T-cell (primary cell): ENCODE data around the genes POLR2J3 and SPDYE2B.

DNA sequence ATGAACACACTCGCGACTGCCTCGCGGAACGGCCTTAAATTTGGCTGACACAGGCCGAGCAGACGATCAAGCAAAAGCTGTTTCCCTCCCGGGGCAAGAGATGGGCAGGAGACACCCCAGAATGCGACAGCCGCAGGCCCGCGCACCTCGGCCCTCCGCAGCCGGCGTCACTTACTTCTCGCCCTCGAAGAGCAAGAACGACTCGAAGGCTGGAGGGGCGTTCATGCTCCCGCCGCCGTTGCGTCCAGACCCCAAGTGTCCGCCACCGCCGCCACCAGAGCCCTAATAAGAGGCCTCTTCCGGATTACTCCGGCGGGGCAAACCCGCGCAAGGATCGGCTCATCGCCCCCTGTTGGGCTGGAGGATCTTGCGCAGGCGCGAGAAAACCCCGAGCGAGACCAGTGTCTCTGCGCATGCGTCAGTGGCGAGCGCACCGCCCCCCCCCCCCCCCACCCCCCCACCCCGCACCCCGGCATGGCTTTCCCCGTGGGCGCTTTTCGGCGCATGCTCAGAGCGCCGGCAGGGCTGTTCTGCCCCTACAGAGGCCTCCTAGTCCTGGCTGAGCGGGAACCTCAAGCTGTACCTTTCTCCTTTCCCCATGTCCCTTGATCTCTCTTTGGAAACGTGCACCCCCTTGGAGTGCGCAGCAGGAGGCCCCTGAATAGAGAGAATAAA lies at the start of gene POLR2J3:
TSS of gene POLR2J3 (minus strand) at position 287 of the 675 bp plus-strand sequence.
- PRO-cap, 7 experiments: peak in 6 of 7 experiments; most common minus-strand start position 354 of the sequence (in 5)

- PRO-cap, 7 experiments: no peak in any of the 7 experiments
Measured at GRCh38 chr7:102630630-102631153, 11.9 kb downstream of the UPK3BL1 start.

- PRO-cap, 7 experiments: no peak in any of the 7 experiments
Measured at GRCh38 chr7:102650120-102650433, at the start of gene SPDYE2B. Gene SPDYE2B, plus strand, starts transcription at chr7:102650319.

GRCh38 chr7:103150106-103150793 lies 1.4 kb upstream of the NAPEPLD start:
- PRO-cap, 7 experiments: no peak in any of the 7 experiments

- PRO-cap, 7 experiments: no peak in any of the 7 experiments
Measured at GRCh38 chr7:103162614-103162993, 13.7 kb upstream of the NAPEPLD start.

- PRO-cap, 7 experiments: no peak in any of the 7 experiments
Measured at GRCh38 chr7:103279660-103280184, 17.5 kb upstream of the PMPCB start.

DNA sequence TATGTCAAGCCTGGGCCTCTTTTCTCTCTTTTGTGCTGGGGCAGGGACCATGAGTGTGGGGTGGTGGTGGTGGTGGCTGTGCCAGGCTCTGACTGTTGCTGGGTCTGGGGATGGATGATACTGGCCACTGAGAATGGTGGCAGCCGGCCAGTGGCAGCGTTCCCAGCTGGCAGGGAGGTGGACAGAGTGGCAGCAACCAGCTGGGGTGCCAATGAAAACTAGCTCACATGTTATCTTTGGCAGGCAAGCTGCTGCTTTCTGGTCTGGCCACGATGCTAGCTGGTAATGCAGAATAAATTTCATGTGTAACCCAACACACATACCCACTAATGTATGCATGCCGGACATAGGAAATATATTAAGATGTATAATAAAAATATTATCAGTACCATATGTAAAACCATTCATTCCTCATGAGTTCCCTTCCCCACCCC lies 95.0 kb upstream of the SLC26A5 start:
- PRO-cap, 7 experiments: no peak in any of the 7 experiments

DNA sequence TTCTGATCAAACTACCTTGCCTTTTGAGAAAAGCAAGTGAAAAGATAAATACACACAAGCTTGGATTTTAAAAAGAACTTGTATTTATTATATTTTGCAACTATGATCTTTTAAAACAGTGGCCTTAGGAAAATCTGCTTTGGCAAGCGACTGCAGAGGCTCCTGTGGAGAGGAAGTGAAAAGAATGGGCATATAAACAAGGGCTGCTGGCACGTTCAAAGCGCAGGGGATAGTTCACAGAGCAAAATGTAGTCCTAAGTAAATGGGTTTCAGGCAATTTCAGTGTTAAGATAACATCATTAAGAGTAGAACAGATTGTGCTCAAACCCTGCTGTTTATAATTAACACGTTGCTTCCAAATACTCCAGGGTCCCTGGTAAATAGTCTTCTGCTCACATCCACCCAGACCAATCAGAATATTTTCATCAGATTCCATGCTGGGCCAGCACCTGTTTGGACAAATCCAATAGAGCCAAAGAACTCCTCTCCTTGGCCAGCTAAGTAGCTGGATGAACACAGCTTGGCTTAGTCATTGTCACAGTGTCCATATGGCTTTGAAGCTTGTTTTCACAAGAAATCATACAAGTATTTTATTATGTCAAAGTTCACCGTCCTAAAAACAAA lies 81.4 kb downstream of the ORC5 start:
- PRO-cap, 7 experiments: no peak in any of the 7 experiments

- PRO-cap, 7 experiments: peak in 7 of 7 experiments; most common plus-strand start chr7:104957350 (in 4); most common minus-strand start chr7:104957192 (in 4)
Measured at GRCh38 chr7:104956988-104957458, 57.0 kb upstream of the KMT2E start.

DNA sequence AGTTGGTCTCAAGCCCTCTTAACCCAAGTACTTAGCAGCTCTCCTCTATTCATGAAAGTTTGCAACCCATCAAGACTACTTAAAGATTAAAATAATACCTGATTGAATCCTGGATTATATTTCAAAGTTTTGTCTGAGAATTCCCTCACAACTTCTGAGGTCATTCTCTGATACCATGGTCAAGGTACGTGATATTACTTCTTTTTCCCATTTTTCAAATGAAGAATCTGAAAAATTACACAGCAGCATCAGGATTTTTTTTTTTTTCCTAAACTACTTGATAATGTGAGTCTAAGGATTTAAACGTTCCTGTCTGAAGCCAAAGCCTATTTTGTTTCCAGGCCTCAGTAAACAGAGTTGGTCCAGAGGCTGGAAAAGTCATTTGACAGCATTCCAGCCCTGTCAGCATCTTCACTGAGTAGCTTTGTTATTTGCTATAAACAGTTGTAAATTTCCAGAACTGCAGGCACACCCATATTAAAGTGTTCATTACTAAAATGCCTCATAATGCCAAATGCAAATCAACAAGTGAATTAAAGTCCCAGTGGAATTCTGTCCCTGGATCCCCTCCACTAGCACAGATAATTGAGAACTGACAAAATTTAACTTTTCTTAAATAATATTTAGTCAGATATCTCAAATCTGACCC lies 35.6 kb upstream of the KMT2E start:
- PRO-cap, 7 experiments: no peak in any of the 7 experiments

- PRO-cap, 7 experiments: no peak in any of the 7 experiments
Measured at GRCh38 chr7:105028748-105029964, 15.2 kb downstream of the KMT2E start.

- PRO-cap, 7 experiments: no peak in any of the 7 experiments
Measured at GRCh38 chr7:105111744-105113055, 98.2 kb downstream of the KMT2E start.

DNA sequence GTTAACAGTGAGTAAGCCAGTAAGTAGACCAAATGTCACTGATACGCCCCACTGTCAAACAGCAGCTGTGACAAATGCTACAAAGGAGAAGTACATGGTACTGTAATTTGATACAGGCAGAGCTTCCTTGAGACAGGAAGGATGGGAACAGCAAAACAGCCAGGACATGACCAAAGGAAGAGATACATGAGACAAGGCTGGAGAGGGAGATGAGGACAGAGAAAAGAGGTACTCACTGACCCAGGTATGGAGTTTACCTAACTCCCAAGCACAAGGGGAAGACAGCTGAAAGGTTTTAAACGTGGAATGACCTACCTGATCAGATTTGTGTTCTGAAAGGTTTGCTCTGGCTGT lies 127.0 kb downstream of the SRPK2 start:
- PRO-cap, 7 experiments: no peak in any of the 7 experiments

GRCh38 chr7:105268879-105269139 lies 119.9 kb downstream of the SRPK2 start:
- PRO-cap, 7 experiments: no peak in any of the 7 experiments

GRCh38 chr7:105638096-105638666 lies 56.9 kb upstream of the EFCAB10 start:
- PRO-cap, 7 experiments: no peak in any of the 7 experiments

DNA sequence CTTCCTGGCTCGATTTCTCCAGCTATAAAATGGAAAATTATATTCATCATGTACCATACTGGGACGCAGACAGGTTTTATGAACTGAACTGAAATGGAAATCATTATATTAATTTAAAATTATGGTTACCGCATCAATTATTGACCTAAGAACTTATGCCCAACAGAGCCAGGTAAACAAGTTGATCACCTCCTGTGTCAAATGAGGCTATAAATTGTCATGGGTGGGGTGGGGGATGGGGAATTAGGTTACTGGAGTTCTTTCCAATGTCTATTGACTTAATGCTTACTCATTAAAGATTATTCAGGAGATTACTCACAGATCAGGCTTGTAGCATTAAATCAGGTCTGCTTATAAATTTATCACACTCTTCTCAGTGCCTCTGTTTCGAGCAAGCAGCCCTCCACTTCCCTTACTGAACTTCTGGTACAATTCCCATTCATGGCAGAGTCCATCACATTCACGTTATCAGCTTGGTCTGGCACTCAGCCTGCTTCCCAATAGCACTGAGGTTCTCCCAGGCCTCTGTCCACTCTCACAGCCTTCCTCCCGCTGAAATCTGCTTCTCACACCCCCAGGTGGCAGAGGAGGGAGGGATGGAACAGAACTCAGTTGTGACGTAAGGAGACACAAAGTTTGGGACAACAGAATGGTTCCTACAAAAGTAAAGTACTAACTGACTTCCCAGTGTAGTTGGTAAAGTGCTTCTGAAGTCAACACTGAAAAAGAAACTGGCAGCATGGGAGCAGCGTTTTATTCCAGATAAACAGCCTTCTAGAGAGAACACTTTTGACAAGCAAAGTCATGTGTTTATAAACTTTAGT lies 81.7 kb downstream of the ATXN7L1 start:
- PRO-cap, 7 experiments: no peak in any of the 7 experiments

DNA sequence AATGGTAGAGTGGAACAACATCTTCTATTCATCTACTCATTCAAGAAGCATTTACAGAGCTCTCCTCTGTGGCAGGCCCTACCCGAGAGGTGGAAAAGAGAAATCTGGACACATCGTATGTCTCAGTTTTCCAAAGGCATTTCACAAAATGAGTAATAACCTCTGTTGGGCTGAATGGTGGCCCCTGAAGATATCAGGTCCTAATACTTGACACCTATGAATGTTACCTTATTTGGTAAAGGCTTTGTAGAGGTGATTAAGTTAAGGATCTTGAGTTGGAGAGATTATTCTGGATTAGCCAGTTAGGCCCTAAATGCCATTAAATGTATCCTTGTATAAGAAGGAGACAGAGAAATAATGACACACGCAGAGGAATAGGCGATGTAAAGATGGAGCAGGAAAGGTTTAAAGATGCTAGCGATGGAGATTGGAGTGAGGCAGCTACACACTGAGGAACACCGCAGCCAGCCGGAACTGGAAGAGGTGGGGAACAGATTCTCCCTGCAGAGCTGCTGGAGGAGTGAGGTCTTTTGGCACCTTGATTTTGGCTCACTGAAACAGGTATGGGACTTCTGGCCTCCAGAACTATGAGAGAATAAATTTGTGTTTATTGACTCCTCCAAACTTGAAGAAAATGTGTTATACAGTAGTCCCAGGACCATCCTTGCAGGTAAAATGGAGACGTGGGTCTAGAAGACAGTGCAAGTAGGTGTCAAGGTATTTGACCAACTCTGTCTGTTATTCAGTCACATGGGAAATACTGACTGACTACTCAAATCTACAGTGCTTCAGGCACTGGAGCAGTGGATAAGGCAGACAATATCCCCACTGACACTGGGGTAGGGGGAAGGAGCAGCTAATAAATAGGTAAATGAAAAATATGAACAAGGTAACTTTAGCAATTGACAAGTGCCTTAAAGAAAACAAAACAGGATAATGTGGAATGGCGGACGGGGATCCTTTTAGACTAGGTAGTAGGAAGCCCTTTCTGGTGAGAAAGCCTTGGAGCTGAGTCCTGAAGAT lies 15.5 kb upstream of the ATXN7L1 start:
- PRO-cap, 7 experiments: no peak in any of the 7 experiments

- PRO-cap, 7 experiments: no peak in any of the 7 experiments
Measured at GRCh38 chr7:105939998-105940450, 23.0 kb upstream of the CDHR3 start.

DNA sequence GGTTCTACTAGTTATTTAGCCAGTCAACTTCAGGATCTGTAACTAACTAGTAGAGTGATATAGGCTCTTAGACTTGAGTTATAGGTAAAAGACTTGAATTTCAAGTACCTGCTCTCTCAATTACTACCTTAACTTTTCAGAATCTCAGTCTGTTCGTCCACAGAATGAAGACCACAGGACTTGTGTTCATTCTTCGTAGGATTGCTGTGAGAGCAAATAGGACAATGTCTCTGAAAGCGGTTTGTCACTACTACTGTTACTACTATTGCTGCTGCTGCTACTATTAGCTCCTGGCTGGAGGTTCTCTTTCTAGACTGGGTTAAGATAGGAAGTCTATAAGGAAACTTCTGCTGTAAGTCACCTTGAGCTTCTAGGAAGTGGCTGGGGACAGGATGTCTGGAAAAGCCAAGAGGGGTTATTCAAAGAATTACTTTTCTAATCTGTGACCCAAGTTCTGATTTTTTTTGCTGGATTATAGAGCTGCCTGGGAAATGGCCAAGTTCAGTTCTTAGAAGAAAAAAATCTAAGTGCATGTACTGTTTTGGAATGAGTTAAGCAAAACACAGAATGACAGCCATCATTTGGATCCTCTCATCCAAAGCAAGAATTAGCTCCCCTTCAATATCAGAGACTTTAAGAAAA lies 62.3 kb downstream of the NAMPT start:
- PRO-cap, 7 experiments: no peak in any of the 7 experiments

- PRO-cap, 7 experiments: no peak in any of the 7 experiments
Measured at GRCh38 chr7:106247019-106248065, 37.4 kb downstream of the NAMPT start.